Airway epithelial cell (primary cell): ENCODE measurements around the gene SOCS4.

GRCh38 chr14:54605906-54606723 lies 39.2 kb downstream of the SAMD4A start:
- RAMPAGE, long total RNA: no peak

GRCh38 chr14:54669553-54670467 lies 102.9 kb downstream of the SAMD4A start:
- RAMPAGE, long total RNA: no peak

- RAMPAGE, long total RNA: no peak
These were observed 125.3 kb downstream of the SAMD4A start for GRCh38 chr14:54692129-54692786.

GRCh38 chr14:54693544-54694598 lies 126.9 kb downstream of the SAMD4A start:
- RAMPAGE, long total RNA: no peak

DNA sequence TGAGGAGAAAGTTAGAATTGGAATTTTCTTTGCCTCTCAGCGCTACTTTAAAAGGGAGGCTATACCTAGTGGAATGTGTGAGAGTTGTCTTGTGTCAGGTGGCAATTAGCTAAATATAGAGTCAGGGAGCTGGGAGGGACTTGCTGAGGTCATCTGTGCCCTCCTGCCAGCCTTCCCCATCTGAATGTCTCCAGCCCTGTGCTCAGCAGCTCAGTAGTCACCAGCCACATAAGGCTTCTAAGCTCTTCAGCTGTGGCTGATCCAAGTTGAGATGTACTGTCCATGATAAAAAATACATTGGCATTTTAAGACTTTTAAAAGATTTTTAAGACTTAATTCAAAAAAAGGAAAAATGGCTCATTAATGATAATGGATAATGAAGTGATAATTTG lies 132.3 kb downstream of the SAMD4A start:
- RAMPAGE, long total RNA: no peak

- RAMPAGE, long total RNA: no peak
These were observed 139.6 kb downstream of the SAMD4A start for GRCh38 chr14:54706412-54706993.

DNA sequence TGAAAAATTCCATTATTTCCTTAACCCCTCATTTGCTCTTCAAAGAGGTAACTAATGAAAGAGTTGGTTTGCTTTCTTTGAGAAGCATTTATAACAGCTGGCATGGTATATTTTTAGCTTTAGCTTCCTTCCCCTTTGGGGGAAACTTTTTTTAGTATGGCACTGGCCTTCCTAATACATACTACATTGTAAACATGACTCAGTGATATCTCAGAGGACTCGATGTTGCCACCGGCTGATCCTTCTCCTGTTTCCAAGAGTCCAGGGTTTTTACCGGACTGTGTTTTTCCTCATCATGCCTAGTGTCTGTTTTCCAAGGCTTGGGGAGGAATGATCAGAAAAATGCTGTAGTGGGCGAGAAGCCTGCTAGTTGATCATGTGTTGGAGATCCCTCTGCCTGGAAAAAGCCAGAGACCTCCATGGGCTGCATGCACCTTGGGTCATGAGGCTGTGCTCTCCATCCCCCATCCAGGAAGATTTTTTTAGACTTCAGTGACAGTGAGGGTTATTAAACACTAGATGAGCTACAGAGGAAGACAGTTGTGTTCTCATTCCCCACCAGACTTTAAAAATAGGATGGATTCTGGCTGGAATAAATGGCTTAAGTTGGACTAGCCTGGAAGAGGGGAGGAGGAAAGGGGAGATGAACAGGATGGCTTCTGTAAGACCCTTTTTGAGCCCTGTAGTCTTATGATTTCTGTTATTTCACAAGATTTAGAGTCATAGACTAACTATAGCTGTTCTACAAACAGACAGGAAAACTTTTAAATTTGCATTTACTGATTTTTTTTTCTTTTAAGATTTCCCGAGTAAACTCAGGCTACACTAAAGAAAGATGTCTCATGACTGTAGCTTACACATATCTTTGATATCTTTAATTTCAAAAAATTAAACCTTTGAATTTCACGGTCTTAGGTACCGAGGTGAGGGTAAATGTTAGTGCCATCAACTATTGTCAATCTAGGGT lies 145.7 kb downstream of the SAMD4A start:
- RAMPAGE, long total RNA: no peak

DNA sequence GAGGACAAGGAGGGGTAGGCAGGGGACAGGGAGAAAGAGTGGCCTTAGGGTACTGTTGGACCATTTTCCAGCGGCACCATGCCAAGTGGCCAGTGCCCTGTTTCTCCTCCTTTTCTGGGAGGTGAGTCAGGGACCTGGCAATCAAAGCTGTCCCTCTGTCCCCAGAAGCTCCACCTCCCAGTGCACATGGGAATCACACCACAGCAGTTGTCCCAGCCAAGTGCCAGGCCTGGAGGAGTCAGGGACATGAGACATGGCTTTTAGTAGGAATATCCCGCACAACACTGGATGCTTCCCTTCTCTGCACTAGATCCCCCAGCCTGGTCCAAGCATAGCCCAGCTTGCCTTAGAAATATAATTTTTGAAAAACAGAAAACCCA lies 117.9 kb downstream of the GCH1 start:
- RAMPAGE, long total RNA: no peak

DNA sequence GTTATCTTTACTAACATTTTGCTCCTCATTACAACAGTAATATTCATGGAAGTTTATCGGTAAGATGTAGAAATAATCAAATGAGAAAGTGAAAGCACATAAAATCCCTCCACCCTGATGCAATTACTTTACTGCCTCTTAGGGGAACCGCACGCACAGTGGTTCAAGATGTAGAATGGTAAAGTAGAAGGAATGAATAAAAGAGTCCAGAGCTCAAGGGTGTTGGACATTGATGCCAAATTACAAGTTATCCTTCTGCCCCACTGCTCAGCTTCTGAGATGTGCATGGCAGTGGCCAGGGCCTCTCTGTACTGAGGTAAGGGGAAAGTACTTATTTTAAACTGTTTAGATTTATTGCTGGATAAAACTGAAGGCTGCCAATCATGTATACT lies 20.6 kb downstream of the GCH1 start:
- RAMPAGE, long total RNA: no peak

DNA sequence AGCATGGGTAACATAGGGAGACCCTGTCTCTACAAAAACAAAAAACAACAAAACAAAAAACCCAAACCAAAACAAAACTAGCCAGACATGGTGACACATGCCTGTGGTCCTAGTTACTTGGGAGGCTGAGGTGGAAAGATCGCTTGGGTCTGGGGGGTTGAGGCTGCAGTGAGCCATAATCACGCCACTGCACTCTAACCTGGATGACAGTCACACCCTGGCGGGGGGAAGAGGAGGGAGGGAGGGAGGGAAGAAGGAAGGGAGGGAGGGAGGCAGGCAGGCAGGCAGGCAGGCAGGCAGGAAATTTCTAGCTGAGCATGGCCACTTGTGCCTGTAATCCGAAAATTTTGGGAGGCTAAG lies 56.5 kb upstream of the GCH1 start:
- RAMPAGE, long total RNA: no peak

GRCh38 chr14:55026918-55027911 lies at the start of gene SOCS4:
Gene SOCS4, plus strand, starts transcription at chr14:55027236.
- RAMPAGE, long total RNA: start-site peak on the minus strand at chr14:55027048-55027082, 149 and 31 reads in 2 replicates; start-site peak on the plus strand at chr14:55027234-55027259, 165 and 103 reads in 2 replicates

DNA sequence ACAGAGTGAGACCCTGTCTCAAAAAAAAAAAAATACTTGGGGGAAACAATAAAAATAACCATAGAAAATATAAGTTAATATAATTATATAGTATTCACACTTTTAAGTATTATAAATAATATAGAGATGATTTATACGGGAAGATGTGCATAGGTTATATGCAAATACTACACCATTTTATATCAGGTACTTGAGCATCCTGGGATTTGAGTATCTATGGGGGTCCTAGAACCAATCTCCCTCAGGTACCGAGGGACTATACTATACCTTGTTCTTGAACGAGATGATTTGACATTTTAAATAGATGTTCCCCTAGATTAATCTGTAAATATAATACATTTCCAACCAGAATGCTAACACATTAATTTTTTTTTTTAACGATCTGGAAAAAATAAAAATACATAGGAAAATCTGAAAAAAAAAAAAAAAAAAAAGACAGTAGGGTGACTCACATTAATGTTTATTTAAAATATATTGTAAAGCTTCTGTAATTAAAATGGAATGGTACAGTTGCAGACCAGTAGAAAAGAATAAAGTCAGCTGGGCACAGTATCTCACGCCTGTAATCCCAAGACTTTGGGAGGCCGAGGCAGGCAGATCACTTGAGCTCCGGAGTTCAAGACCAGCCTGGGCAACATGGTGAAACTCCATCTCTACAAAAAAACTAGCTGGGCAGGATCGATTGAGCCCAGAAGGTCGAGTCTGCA lies 7.5 kb downstream of the MAPK1IP1L start:
- RAMPAGE, long total RNA: no peak

GRCh38 chr14:55074465-55075366 lies 23.3 kb downstream of the MAPK1IP1L start:
- RAMPAGE, long total RNA: no peak

GRCh38 chr14:55077607-55078160 lies 26.2 kb downstream of the MAPK1IP1L start:
- RAMPAGE, long total RNA: no peak

DNA sequence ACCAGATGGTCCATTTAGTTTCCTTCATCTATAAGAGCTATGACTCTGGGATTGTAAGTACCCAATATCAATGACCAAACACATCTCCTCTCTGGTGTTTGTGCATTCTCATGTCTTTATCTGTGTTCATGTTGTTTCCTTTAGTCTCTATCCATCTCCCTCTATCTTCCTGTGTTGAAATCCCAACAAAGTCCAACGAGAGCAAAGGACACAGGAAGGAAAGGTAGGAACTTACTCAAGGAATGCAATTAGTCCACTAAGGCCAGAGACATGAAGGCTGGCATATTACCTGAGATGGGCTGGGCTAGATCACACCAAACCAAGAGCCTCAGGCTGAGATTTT lies 14.4 kb upstream of the LGALS3 start:
- RAMPAGE, long total RNA: no peak

DNA sequence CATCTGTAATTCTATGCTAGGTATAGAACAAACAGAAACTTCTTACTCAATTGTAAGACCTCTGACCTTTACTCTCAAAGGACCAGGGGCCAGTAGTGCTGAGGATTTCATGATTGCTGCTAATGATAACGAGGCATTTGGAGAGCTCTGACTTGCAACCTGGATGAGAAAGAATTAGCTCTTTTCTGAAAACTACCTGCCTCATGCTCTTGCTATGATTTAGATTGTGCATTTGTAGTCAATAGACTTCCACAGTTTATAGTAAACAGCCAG lies 6.9 kb upstream of the LGALS3 start:
- RAMPAGE, long total RNA: no peak

DNA sequence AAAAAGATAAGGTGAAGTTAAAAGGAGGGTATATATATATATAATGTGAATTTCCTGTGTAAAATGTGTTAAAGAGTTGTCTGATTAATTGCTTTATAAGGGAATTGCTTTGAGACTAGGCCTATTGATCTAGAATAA lies 473 bp upstream of the LGALS3 start:
- RAMPAGE, long total RNA: no peak

DNA sequence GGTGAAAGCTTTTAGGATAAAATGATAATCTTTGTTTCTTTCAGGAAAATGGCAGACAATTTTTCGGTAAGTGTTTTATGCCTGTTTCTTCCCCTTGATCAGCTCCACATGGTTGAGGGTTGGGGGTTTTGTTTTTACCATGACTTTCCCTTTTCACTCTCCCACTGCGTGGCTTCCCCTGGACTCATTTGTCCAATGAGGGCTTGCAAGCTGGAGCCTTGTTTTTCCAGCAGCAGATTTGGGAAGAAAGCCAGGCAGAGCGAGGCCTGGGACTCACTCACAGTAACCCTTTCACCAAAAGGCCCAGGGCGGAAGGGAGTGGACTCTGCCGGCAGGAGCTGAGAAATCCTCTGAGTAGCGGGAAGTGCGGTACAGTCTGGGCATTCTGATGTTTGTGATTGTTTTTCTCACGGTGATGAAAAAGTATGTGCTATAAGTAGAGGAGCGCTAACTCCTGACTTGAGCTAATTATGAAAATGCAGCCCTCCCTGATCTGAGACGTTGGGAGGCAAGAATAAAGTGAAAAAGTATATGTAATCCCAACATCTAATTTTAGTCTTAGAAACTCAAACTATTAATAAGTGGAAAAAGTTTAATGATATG lies 8.4 kb downstream of the LGALS3 start:
- RAMPAGE, long total RNA: no peak

DNA sequence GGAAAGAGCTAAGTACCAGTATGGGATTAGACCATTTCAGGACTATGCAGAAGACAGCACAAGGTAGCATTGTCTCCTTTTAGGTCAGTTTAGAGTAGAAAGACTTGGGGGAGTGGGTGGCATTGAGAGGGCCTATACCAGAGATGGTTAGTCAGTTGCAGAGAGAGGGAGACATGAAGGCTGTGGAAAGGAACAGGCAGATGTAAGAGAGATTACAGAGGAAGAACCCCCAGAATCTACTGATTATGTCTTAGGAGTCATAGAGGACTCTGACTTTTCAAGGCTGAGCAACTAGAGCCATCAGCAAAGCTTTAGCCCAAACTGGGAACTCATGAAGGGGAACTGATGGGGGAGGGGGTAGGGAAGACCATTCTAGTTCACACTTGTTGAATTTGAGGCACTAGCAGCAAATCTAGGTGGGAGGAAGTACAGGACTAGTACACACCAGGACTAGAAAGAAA lies 10.0 kb downstream of the LGALS3 start:
- RAMPAGE, long total RNA: no peak

DNA sequence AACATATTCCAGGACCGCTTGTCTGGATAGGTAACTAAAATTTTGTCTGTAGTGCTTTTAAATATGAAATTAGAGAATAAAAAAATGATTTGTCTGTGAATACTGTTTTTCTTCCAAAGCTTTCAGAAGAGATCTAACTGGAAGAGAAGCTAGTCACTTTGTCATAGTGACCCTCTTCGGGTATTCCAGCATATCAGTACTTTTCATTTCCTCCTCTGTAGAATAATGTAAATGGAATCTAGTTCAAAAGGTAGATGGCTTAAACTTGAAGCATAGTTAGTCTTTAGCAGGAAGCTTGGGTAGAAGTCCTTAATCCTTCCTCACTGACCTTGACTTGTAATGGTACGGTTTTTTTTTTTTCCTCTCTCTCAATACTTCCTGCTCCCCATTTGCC lies 1.6 kb downstream of the FBXO34 start:
- RAMPAGE, long total RNA: no peak